Fibroblast of villous mesenchyme (primary cell): Measurements from ENCODE around the genes LDHA and MRGPRX2.

DNA sequence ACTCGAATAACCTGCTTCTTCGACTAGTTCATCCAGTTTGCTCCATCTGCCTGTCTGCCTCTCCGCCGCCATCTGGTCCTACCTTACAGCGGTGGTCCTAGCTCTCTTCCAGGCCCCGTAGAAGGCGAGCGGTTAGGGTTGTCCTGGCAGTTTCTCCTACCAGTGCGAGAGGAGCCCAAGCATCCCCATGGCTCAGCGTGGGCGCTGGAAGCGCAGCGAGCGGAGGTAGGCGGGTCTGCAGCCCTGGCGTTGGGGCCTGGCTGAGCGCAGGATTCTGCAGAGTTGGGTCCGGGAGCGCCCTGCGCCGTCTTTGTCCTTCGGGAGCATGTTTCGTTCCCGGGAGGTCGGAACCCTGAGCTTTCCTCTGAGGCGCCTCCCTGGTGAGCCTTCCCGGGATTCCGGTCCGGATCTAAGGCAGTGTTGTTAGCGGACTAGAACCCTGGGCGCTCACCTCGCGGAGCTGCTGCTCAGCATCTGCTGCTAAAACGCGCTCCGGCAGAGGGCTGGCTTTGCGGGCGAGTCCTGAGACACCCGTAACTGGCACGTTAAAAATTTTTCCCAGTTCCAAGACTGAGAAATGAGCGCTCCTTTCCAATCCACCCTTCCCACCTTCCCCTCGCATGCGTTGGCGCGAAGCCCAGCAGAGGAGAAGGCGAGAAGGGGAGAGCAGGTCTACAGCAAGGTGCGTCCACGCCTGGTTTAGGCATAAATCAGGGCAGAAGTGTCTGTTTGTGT, 468 bp downstream of the CALCB start:
- CAGE, long polyA plus RNA: no peak

DNA sequence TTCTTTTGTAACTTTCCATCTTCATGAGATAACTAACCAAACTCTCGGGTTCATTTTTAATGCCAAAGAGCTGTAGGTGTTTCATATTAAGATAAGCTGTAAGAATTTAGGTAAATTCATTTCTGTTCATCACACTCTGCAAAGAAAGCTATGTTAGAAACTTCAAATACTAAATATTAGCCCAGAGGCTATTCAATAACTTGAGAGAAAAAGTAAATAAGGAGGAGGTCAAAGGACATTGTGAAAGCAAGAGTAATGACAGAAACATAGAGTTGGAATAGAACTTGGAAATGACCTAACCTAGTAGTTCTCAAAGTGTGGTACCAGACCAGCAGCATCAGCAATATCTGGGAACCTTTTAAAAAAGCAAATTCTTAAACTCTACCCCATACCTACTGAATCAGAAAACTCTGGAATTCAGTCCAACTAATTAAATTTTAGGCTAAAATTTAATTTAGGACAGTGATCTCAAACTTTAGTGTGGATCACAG, 241.4 kb downstream of the SOX6 start:
- CAGE, long polyA plus RNA: no peak

DNA sequence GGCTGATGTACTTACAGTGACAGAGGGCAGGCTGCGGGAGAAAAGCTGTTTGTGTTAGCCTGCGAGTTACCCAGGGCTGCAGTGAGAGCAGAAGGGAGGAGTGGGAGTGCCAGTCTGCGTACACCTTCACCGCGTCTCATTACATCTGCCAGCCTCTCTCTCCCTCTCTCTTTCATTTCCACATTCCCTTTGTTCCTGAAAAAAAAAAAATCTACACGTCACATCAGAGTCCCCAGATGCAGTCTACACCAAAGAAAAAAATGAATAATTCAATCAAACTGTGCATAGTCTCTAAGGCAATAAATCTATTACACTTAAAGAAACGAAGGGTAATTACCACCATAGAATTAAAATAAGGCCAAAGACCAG, 126.4 kb upstream of the C11orf58 start:
- CAGE, long polyA plus RNA: no peak

DNA sequence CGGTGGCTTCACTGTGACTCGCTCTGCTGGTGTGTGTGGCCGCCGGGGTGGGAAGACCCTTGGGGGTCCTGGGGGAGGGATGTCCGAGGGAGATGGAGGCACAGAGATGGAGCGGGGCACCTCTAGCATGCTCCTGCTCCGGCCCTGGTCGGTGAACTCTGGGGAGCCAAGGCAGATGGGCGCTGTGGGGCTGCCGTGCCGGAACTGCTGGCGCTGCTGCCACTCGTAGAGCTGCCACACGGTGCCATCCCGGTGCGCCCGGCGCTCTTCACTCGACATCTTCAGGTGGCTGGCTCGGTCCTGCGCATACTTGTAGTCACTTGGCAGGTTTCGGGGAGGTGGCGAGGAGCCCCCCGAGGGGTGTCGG, 78.4 kb downstream of the C11orf58 start:
- CAGE, long polyA plus RNA: no peak

DNA sequence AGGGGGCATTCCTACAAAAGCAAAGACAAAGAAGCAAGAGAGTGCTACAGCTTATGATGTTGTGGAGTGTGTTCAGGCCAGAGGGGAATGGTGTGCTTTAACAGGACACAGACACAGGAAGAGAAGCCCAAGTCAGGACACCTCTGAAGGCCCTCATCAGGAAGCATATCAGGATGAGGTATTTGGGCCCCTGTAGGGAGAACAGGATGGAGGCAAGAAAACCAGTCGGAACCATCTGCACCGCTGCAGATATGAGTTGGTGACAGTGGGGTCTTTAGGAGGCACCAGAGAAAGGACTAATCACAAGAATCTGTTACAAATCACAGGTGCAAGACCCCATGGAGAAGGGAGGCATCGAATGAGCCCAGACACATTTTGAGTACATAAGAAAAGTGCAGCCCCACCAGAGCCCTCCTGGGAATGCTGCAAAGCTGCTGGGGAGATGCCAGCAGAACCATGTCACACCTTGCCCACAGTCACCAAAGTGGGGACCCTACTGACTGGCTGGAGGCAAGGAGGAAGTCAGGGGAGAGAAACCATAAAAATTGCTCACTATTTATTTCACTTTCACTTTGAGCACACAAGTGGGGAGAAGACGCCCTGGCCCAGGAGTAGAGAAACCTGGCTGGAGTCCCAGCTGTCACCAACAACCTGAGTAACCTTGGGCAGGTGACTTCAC, 28.0 kb downstream of the PLEKHA7 start:
- CAGE, long polyA plus RNA: no peak

- CAGE, long polyA plus RNA: no peak
Measured at GRCh38 chr11:17268682-17269440, 7.7 kb upstream of the NUCB2 start.

DNA sequence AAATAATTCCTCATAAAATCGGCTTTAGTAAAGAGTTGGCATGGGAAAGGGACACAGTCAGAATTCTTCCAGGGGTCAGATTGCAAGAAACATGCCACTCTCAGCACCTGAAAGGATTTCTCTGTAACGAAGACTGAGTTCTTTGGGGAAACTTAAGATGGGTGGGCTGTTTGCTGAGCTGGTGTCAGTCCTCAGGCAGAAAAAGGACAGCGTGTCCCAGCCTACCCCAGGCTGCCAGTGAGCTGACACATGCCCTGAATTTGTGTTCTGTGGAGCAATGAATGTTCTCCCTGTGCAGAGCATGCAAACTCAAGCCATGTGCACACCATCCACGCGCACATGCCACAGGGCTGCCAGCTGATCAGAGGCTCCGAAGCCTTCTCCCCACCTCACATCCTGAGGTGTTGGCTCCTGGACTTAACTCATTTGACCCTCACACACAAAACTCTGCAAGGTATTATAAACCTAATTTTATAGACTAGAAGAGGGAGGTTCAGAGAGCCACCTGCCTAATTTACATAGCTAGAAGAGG, 104.9 kb downstream of the KCNC1 start:
- CAGE, long polyA plus RNA: no peak

DNA sequence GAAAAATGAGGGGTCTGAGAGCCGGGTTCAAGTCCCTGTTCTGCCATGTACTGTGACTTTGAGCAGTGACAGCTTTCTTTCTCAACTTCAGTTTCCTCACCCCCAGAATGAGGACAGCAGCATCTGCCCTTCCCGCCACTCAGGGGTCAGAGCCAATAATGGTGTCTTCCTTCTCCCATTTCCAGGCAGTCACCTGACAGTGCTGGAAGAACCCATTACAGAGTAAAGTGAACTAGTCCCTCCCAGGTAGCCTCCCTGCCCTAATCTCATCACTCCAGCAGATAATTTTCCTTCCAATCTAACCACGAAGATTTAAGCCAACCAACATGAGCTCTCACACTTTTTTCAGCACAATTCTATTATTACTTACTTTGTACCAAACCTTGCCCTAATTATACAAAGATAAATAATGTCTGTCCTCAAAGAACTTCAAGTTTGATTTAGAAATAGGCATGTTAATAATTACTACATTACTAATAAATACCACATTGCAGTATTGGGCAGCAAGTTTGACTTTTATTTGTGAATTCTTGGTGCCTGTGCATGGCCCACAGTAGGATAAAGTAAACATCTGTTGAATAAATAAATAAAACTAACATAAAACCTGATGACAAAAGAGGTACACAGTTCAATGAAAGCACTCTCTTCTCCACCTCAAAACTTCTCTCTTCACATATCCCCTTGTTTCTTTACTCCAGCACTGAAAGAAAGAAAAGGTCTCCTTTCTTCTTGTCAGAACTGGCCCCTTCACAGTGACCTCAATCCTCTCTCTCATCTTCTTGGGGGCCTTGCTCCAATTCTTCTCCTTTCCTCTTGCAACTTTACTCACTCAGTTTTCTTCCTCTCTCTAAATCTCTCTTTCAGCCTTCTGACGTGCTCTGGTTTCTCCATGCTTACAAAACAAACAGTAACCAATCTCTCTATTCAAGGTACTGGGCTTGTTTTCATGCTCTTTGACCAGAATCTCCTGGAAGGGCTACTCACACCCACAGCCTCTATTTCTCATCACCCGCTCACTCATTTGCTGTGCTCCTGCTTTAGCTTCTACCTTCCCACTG, 60.8 kb downstream of the SERGEF start:
- CAGE, long polyA plus RNA: no peak

DNA sequence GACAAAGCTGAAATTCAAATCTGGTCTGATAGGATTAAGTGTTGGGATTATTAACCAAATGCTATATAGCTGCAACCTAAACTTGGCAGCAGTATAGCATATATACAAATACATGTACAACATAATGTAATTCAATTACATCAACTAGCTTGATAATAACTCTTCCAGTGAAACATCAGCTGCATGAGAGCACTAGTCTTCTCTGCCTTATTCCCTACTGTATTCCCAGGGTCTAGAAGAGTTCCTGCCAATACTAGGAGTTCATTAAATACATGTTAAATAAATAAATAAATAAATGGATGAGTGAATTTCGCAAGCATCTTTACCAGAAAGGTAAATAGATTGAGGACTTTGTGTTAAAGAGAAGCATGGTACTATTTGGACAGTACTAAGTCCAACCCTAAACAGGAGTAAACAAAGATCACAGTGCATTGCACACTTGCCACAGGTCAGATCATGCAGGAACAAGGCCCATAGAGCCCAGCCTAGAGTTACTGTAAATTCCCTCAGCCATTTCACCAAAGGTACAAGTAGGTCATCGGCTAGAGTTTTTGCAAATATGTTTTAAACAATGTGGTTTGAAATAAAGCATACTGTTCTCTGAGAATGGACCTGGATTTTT, 12.7 kb downstream of the SAA4 start:
- CAGE, long polyA plus RNA: no peak

DNA sequence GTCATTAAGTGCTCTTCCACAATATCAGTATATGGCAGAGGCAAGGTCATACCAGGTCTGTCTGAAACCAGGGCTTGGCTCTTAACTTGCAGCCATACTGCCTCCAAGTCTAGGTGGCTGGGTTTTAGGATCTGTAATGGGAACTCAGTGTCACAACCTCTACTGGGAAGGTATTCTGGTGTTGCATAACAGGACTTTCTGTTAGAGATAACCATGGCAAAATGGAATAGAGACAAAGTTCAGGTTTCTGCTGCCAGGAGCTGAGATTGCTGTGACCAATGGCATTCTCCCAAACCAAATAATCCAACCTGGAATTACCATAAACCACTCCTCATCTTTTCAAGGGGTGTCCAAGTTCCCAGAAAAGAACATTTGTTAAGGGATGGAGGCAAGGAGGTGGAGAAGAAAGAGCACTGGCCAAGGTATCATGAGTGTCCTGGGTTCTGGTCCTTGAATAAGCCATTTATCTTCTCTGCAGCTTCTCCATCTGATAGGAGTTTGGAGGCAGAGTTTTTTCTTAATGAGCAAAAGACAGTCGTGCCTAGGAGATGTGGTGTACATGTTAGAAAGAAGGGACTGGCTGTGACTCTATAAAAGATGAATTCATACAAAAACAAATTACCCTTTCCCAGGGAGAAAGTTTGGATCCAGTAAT, 6.7 kb upstream of the SAA1 start:
- CAGE, long polyA plus RNA: no peak

- CAGE, long polyA plus RNA: no peak
Measured at GRCh38 chr11:18269583-18270056, 3.6 kb downstream of the SAA1 start.

DNA sequence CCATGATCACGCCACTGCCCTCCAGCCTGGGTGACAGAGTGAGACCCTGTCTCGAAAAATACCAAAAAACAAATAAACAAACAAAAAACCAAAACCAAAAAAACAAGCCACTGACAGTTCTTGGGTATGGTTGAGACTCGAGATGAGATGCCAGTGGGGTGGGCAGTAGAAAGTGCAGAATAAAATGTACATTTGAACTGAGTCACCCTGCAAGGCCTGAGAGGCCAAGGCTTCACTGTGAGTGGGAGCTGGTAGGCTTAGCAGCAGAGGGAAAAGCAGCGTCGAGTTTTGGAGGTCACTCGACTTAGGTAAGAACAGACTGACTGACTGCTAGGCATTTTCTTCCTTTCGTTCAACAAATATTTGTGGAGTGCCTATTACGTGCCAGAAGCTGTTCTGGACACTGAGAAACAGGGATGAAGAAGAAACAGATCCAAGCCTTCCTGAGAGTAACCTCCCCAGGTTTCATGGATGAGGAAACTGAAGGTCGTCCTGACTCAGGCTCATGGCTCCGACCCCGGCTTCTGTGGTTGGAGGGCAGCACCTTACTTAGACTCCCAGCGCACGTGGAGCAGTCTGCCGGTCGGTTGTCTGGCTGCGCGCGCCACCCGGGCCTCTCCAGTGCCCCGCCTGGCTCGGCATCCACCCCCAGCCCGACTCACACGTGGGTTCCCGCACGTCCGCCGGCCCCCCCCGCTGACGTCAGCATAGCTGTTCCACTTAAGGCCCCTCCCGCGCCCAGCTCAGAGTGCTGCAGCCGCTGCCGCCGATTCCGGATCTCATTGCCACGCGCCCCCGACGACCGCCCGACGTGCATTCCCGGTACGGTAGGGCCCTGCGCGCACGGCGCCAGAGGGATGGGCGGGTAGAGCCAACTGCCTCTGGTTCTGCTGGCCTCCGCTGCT, at the start of gene LDHA:
Gene LDHA (plus strand): TSS at position 749 of the 905 bp plus-strand sequence.
- CAGE, long polyA plus RNA: start-site peak on the plus strand centred at position 767 of the sequence, 44 bp wide, 1,157 and 1,226 reads in 2 replicates

GRCh38 chr11:18394720-18395035, 315 bp downstream of the LDHA start:
- CAGE, long polyA plus RNA: no peak

- CAGE, long polyA plus RNA: no peak
Measured at GRCh38 chr11:18634655-18635031, 501 bp upstream of the SPTY2D1 start.

DNA sequence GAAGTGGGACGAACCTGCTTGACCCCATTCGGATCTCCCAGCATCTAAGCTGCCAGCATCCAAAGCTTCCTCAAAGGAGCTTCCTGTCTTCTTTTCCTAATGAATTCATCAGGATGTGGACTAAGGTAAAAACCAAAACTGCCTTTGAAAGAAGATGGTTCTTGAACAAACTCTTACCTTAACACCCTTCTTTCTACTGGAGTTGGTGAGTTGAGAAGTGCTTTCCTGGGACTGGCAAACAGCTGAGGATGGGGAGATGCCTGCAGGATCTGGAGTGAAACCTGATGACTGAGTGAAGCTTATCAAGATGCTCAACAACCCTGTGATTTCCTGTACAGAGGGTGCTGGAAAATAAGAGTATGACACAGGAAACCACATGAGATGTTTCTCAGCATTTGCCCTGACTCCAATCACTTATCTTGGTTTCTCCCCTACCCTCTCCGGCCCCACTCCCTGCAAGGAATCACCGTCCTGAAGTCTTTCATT, at the start of gene MRGPRX2:
Gene MRGPRX2 (minus strand): TSS at position 276 of the 486 bp plus-strand sequence.
- CAGE, long polyA plus RNA: no peak

DNA sequence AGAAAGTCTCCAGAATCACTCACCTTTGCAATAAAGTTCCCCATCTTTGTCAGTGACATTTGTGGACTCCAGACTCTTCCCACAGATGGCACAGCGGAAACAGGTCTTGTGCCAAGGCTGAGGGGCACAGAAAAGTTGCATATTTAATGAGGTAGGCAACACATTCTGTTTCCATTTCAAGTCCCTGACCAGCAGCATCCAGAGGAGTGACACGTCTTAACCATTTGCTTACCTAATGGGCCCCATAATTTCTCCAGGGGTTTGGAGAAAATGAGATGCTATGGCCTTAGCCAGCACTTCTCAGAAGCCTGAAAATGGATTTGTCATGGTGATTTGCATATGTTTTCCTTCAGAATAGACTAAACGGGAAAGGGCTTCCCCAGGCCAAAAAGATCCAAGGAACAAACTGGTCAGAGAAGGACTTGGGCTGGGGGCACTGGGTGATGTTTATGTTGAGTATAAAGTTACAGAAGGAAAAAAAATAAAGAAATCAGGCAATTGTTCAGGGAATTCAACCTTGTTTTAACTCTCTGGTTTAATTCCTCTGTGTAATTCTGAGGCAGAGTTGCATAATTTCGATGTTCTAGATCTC, 16.8 kb downstream of the CSRP3 start:
- CAGE, long polyA plus RNA: no peak

- CAGE, long polyA plus RNA: no peak
Measured at GRCh38 chr11:19198606-19199497, 2.9 kb downstream of the CSRP3 start.

- CAGE, long polyA plus RNA: no peak
Measured at GRCh38 chr11:19359332-19360118, 118.8 kb upstream of the E2F8 start.

- CAGE, long polyA plus RNA: no peak
Measured at GRCh38 chr11:19419050-19420221, 178.7 kb upstream of the E2F8 start.

DNA sequence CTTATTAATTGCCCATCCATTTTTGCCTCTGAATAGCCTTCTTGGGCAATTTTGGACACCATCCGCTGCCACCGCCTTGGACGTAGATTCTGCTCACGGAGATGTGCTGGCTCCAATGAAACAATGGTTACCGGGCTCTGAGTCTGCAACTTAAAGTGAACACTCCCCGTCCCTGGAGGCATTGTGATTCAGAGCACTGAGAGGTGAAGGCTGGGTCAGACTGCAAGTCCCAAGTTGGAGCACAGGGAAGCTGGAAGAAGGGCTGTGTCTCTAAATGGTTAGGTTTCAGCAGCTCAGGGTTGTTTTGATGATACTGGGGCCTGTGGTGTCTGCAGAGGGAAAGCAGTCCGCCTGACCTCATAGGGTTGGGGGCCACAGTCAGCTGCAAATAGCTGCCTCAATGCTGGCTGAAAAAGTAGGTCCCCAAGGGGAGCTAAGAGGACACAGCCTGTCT, 213.2 kb upstream of the E2F8 start:
- CAGE, long polyA plus RNA: no peak